Mesangial cell (primary cell): ENCODE measurements around the gene PAX4.

DNA sequence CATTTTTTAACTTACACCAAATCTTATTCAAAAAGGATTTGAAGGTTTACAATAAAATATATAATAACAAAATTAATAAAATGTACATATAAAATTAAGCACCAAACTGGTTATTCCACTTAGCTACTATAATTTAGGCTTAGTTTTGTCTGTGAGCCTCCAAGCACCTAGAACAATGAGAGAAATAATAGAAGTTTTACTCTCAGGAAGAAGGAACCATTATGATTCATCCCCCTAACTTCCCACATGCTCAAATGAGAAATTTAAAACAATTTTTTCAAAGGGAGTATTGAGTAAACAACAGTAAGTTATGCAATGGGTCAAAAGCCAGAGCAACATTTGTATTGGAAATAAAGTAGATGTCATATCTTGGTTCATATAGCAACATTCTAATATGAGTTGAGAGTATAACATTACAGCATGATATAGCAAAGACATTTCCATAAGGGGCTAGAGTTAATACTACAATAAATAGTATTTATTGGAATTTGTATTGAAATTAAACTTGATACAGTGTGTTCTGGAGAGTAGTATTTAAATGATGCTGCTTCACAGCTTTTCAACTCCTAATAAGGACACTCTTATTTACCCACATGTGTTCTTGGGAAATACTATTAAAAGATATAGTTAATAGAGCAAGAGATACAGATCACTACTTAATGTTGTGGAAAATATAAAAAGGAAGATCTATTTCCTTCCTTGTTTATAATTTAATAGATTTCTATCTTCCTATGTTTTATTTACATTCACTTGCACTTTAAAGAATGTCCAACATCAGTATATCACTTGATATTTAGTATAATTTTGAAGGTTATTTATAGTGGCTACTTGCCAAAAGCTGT is 32.3 kb downstream of the CPED1 start:
- RAMPAGE, long total RNA: no peak

DNA sequence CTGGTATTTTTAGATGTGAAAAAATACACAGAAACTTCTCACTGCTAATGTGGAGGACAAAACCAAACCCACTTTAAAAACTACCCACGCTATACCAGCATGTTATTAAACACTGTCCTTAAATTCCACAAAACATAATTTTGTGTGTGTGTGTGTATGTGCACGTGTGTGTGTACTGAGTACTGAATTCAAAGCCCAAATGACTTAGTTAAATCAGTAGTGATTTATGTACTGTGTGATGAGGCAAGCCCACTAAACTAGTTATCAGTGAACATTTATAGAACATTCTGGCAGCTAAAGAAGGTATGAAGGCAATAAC is 115.0 kb downstream of the CPED1 start:
- RAMPAGE, long total RNA: no peak

GRCh38 chr7:121256154-121257482 is 72.2 kb upstream of the WNT16 start:
- RAMPAGE, long total RNA: no peak

- RAMPAGE, long total RNA: no peak
Observed at GRCh38 chr7:121406968-121407592, 11.0 kb upstream of the FAM3C start.

- RAMPAGE, long total RNA: no peak
Observed at GRCh38 chr7:121438331-121439022, 42.4 kb upstream of the FAM3C start.

- RAMPAGE, long total RNA: no peak
Observed at GRCh38 chr7:121873336-121874435, 725 bp downstream of the PTPRZ1 start.

DNA sequence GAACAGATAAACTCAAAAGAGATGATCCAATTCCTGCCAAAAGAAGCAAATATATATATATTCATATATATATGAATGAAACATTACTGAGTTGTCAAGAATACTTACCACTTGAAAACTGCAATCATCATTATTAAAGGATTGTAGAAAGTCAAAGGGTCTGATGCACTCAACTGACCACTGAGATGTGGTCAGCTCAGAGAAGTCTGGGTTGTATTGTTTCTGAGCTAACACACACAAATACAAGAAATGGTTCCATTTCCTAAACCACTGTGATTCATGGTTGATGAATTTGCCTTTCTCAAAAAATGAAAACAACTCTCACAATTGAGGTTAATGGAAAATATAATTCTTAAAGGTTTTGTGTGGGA is 45.5 kb upstream of the TAS2R16 start:
- RAMPAGE, long total RNA: no peak

DNA sequence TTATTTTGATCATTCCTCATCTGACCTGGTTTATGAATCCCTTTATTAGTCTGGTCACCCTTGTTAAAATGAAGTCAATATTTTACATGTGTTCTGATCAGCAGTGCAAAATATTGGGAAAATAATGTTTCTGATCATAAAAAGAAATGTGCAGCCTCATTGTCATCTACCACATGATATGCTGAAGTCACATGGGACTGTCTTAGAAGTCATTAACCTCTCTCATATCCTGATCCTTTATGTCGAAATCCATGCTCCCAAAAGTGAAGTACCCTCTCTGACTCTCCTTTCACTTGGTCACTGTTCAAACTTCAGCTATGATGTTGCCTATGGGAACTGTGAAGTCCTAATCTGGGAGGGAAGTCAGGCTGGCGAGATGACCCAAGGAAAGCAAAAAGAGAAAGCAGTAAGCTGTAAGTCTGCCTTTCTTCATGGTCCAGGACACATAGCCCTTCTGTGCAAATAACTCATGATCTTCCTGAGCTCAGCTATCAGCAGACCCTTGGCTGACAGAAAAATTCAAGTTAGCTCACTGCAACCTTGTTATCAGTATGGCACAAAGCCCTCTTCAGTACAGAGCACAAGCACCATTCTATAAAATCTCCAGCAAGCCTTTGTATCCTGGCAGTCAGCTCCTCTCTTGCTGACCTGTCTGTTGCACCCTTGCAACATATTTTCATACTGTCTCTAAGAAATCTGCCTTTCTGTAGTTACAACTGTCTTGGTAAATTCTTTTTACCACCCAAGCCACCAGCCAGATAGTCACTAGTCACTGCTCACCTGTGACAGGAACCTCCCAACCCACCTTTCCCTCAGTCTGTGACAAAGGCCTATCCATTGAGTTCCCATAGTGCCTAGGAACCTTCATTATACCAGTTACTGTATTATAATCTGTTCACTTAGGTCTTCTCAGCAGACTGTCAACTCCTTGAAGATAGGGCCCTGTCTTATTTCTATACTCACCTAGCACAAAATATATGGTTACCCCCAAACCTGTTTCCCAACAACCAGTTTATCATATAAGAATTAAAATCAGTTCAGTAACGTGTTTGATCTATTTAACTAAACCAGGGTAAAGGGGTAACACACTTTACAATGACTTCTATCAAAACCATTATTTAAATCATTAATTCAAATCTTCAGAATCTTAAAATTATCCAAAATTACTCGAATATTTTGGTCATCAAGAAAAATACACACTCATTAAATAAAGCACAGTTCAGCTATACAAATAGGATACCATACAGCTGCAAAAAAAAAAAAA is 29.3 kb downstream of the WASL start:
- RAMPAGE, long total RNA: no peak

DNA sequence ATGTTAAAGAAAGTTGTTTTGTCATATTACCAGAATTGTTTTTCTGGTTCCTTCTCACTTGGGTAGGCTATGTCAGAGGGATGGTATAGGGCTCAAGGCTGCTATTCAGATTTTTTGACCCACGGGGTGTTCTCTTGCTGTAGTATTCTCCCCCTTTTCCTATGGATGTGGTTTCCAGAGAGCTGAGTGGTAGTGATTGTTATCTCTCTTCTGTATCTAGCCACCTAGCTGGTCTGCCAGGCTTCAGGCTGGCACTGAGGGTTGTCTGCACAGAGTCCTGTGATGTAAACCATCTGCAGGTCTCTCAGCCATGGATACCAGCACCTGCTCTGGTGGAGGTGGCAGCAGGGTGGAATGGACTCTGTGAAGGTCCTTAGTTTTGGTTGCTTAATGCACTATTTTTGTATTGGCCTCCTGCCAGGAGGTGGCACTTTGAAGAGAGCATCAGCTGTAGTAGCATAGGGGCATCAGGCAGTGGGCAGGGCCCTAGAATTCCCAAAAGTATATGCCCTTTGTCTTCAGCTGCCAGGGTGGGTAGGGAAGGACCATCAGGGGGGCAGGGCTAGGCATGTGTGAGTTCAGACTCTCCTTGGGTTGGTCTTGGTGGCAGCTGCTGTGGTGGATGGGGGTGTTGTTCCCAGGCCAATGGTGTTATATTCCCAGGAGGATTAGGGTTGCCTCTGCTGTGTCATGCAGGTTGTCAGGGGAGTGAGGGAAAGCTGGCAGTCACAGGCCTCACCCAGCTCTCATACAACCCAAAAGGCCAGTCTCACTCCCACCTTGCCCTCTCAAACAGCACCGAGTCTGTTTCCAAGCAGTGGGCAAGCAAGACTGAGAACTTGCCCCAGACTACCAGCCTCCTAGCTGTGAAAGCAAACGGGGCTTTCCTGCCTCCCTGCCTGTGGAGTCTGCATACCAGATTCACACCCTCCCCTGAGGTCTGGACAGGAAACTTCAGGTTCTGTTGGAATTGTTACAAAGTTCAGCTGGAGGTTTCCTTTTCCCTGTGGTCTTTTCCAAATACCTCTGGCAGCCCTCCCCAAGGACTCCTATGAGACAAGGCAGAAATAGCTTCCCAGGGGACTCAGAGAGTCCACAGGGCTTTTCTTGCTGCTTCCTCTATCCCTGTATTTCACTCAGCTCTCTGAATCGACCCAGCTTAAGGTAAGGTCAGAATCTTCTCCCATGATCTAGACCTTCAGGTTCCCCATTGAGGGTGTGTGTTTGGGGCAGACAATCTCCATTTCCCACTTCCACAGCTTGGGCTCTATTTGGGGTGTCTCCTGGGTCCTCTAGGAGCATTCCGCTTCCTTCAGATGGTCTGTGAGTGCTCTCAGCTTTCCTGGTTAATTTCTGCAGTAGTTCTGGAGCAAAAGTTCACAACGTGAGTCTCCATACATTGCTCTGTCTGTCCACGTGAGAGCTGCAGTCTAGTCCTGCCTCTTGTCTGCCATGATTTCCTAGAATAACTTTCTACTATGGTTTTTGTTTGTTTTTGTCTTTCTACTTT is 1.3 kb downstream of the HYAL4 start:
- RAMPAGE, long total RNA: no peak

GRCh38 chr7:124762676-124763302 is 2.8 kb downstream of the GPR37 start:
- RAMPAGE, long total RNA: no peak

GRCh38 chr7:126657607-126658206 is 595.0 kb downstream of the GRM8 start:
- RAMPAGE, long total RNA: no peak

GRCh38 chr7:127251463-127252670 is 874 bp downstream of the GRM8 start:
- RAMPAGE, long total RNA: no peak

DNA sequence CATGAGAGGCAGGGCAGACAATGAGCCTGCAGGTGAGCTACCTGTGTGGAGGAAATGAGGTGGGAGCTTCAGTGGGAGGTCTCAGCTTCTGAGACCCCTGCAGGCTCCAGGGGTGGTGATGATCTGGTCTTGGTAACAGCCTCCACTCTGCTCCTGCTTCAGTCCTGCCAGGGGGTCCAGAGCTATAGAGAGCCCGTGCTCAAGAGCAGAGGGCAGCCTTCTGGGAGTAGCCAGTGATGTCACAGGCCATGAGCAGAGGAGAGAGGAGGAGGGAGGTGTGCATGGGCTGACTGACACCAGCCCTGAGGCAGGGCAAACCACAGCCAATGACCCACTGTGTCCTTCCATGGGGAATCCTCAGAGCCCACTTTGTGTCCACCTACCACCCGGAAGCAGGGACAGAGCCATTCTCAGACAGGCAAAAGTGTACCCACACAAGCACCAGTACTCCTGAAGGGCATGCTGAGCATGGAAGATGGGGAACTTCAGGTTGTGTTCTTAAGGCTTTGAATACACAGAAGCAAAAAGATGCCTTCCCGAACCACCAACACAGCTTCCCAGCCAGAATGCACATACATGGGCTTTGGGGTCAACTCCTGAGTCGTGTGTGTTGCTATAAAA is at the start of gene PAX4:
Gene PAX4, minus strand, starts transcription at position 222 of the 621 bp plus-strand sequence.
- RAMPAGE, long total RNA: no peak

DNA sequence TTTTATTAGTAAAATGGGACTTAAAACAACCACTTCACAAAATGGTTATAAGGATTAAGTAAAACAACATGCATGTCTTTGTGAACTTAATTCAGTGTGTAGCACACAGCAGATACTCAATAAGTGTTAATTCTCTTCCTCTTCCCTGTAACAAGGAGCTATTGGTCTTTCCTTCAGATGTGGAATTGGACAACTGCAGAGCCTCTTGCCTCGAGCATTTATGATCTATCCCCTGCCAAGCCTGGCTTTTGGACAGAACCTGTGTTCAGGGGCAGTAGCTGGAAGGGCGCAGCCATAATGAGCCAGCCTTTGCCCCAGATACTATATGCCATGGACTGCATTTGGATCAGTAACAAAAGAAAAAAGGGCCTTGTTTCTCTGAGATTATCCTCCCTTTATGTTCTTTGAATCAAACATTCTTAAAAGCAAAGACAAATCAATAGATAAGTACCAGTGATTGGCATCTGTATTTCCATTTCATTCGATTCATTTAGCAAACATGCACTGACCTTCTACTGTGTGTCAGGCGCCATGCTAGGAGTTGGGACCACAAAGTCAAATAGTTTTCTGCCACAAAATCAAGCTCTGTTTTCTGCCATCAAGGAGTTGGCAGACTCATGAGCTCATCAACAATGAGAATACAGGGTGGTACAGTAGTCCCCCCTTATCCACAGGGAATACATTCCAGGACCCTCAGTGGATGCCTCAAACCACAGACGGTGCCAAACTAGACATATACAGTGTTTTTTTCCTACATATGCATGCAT is 25.0 kb upstream of the LRRC4 start:
- RAMPAGE, long total RNA: no peak

- RAMPAGE, long total RNA: no peak
Observed at GRCh38 chr7:128217024-128217387, 24.1 kb upstream of the LEP start.

DNA sequence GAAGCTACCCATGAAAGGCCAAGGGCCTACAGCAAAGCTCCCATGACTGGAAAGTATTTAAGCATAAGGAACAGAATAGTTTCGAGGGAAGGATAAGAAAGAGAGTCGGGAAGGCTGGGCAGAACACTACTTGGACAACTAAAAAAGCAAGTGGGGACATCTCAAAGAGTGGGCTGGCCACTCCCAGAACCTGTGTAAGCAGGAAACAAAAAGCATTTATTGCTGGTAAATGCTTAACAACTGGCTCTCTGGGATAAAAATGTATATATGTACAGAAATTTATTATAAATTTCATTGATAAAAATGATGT is 39.9 kb downstream of the RBM28 start:
- RAMPAGE, long total RNA: no peak

DNA sequence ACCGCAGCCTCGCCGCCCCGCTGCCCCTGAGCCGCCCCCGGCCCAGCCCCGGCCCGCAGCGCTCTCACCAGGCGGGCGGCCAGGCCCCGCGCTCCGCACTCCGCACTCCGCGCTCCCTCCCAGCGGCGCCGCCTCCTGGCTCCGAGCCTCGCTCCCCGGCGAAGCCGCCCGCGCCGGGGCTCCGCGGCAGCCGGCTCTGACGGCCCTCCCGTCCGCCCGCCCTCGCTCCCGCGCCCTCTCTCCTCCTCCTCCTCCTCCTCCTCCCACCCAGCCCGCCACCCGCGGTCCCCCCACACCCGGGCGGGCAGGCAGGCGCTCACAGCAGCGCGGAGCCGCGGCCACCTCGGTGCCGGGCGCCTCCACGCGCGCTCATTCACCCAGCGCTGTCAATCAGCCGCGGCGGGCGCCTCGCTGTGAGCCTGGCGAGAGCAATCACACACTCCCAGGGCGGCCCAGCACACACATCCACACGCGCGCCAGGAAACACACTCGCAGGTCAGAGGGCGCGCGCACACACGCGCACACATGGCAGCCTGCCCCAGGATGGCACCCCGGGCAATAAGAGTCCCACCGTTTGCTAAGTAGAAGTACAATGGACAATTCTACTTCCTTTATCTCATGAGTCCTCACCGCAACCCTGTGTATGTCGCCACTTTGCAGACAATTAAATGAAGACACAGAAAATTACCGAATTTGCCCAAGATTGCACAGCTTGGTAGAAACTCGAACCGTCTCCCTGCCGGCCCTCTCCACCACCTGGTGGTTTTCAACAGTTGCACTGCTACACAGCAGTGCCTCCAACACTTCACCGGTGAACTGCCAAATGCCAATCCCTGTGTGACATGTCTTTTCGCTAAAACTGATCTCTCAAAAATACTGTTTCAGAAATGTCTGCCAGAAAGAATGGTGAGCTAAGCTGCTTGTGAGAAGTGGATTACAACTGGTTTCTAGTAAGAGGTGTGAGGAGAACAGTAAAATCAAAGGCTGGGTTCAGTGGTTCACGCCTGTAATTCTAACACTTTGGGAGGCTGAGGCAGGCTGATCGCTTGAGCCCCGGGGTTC is 18.1 kb upstream of the RBM28 start:
- RAMPAGE, long total RNA: no peak

GRCh38 chr7:128697015-128698105 is 17.8 kb upstream of the GARIN1B start:
- RAMPAGE, long total RNA: no peak

GRCh38 chr7:128741771-128742600 is 2.8 kb downstream of the CALU start:
- RAMPAGE, long total RNA: no peak

- RAMPAGE, long total RNA: no peak
Observed at GRCh38 chr7:128754110-128754821, 15.1 kb downstream of the CALU start.